ENCODE measurements around a stretch of chr21.

- PRO-cap: no peak
- RAMPAGE, long total RNA: no peak
These were observed 4203.1 kb upstream of the TPTE start for GRCh38 chr21:6318208-6318775.

DNA sequence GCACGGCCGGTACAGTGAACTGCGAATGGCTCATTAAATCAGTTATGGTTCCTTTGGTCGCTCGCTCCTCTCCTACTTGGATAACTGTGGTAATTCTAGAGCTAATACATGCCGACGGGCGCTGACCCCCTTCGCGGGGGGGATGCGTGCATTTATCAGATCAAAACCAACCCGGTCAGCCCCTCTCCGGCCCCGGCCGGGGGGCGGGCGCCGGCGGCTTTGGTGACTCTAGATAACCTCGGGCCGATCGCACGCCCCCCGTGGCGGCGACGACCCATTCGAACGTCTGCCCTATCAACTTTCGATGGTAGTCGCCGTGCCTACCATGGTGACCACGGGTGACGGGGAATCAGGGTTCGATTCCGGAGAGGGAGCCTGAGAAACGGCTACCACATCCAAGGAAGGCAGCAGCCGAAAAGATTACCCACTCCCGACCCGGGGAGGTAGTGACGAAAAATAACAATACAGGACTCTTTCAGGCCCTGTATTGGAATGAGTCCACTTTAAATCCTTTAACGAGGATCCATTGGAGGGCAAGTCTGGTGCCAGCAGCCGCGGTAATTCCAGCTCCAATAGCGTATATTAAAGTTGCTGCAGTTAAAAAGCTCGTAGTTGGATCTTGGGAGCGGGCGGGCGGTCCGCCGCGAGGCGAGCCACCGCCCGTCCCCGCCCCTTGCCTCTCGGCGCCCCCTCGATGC lies 2267.3 kb upstream of the TPTE start:
- PRO-cap: no peak
- RAMPAGE, long total RNA: no peak

DNA sequence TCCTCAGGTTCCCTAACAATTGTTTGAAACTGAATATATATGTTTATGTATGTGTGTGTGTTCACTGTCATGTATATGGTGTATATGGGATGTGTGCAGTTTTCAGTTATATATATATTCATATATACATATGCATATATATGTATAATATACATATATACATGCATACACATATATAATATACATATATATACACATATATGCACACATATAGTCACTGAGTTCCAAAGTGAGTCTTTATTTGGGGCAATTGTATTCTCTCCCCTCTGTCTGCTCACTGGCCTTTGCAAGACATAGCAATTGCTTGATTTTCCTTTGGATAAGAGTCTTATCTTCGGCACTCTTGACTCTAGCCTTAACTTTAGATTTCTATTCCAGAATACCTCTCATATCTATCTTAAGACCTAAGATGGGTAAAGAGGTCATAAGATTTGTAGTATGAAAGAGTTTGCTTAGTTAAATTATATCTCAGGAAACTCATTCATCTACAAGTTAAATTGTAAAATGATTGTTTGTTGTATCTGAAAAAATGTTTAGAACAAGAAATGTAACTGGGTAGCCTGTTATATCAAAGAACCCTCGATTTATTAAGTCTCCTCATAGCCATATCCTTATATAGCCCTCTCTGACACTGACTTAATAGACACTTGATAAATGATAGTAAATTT lies 1523.4 kb upstream of the TPTE start:
- PRO-cap: no peak
- RAMPAGE, long total RNA: no peak

DNA sequence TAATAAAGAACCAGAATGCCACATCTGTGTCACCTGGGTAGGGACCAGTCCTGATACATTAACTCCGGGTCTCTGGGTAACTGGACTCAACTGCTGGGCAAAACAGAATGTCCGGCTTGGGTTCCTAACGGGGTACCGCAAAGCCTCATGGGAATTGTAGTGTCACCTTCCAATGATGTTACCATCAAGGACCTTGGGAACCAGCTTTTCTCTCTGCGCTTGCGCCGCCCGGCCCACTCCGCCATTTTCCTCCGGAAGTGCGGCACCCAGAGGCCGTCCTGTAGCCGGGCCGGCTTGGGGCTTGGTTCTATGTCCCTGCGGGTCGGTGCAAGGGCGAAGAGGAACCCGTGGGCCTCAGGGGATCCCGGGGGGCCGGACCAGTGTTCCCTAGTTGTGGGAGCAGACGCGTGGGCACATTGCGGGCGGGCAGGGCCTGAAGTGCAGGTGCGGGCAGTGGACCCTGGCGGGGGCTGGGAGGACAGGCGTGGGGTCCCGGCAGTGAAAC lies 1196.6 kb upstream of the TPTE start:
- PRO-cap: no peak
- RAMPAGE, long total RNA: no peak

DNA sequence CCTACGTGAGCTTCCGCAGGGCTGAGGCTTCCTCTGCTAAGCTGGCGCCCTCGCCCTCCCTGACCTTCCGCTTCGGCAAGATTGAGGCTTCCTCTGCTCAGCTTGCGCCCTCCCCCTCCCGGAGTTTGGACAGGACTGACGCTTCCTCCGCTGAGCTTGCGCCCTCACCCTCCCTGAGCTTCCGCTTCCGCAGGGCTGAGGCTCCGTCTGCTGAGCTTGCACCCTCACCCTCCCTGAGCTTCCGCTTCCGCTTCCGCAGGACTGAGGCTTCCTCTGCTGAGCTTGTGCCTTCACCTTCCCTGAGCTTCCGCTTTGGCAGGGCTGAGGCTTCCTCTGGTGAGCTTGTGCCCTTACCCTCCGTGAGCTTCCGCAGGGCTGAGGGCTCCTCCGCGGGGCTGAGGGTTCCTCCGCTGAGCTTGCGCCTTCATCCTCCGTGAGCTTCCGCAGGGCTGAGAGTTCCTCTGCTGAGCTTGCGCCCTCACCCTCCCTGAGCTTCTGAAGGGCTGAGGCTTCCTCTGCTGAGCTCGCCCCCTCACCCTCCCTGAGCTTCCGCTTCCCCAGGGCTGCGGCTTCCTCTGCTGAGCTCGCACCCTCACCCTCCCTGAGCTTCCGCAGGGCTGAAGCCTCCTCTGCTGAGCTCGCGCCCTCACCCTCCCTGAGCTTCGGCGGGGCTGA lies 753.6 kb upstream of the TPTE start:
- PRO-cap: no peak
- RAMPAGE, long total RNA: no peak

DNA sequence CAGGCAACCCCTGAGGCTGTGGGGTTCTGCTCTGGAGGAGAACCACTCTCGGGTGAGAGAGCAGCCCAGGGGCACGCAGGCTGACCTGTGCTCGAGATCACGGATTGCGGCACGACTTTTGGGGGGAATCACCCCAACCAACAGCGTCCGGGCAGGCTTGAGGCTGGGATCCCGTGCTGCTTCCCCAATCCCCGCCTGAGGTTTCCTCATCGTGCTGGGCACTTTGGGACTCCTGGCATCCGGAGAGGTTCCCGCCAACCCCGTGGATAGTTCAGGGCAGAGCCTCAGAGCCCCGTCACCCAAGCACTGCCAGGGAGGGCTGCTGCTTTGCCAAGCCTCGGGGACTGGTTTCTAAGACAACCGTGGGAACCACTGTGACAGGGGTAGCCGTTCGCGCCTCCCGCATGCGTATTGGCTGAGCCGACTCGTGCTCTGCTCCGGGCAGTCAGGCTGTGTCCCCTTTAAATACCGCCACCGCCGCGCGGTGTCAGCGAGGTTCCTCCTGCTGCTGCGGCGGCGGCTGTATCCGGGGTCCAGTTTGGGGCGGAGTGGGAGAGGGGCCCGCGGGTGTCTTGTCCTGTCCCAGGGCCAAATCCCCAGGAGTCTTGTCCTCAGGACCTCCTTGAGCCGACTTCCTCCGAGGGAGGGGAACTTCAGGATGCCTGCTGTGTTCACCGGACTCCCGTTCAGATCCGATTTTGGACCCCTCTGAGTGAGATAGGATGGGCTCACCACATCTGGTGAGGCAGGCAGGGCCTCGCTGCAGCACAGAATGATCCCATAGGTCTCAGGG lies 682.1 kb upstream of the TPTE start:
- PRO-cap: no peak
- RAMPAGE, long total RNA: no peak

DNA sequence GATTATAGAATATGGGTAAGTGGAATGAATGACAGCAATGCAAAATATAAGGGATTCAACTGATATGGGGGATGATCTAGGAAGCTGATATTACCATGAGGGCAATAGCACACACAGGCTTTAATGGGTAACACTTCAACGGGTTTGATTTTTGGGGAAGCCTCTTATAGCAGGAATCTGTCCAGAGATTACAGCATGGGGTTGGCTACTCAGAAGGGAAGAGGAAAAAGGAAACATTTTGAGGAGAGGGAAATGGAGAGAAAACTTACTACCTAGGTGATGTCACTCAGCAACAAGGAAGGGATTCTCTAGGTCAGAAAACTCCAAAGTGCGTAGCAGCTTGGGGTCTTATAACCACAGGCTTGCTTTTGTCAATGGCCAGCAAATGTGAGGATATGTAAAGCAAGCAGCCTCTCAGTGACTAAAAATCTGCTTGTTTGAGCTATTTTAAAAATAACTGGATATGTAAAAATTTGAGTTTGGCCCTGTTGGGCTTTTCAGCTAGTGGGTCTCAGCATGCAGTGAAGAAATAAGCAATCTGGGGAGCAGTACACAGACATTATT lies 162.3 kb downstream of the LIPI start:
- PRO-cap: no peak
- RAMPAGE, long total RNA: start-site peak on the plus strand centred at position 122 of the sequence, 190 bp wide, 20 reads; start-site peak on the plus strand centred at position 387 of the sequence, 68 bp wide, 10 reads

DNA sequence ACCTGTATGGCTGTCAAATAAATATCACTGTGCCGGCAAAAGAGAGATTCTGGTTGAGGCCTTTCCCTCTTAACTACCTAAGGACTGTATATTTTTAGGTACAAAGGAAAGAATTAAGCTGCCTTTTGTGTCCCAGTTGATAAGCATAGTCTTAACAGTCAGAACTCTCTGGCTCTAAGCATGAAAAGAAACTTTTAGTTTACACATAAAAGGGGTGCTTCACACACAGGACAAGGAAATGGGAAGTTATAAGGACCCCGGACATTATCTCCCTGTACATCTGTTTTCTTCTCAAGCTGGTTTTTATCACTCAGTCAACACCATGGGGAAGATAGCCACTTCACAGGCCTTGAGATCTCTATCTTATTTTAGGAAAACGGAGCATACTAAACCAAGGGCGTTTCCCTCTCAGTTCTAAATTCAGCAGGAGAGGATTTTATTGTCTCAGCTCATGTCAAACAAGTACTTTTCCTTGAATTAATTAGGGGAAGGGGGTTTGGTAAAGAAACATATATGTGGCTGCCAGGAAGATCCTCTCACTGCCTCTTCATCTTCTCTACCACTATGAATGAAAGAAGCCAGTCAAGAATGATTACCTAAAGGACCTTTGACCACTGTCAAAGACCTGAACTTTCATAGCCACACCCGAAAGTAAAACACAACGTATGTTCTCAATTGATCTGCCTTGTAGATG lies 71.4 kb upstream of the HSPA13 start:
- PRO-cap: no peak
- RAMPAGE, long total RNA: no peak

DNA sequence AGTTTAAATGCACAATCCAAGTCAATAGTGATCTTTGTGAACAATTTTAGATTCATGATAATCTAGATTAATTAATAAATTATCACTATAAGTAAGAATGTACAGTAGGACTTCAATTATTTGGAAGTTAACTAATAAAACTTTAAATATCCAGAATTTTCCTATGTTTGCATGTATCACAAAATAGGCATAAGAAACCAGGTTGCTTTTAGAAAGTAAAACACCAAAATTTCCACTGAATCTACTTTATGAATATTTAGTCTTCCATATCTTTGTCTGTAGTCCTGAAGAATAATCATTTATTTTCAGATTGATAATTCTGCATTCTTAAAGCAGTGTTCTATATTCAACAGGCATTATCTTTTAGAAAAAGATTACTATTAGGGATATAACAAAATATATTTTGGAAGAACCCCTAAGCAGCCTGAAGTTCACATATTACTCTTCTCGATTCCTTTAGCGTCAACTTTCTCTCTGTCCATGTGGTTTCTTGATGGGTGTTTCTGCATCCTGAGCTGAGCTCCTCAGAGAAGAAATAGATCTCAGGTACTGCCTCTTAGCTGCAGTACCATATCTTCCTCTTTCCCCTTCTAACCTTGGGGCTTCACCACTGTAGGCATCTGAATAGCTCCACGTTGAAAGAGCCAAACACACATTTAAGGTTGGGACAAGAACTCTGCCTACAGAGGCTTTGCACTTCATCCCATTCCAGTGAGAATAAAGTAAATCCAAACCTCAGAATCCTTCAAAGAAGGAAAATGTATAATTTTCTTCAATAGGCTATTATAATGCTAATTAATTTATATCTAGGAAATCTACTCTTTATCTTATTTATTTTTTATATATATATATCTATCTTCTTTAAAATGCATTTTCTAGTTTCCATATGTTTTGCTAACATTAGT lies 59.4 kb downstream of the SAMSN1 start:
- PRO-cap: no peak
- RAMPAGE, long total RNA: no peak

GRCh38 chr21:15065531-15066205 lies 868 bp upstream of the NRIP1 start:
- PRO-cap: bidirectional peak, plus-strand start at chr21:15065865, minus-strand start at chr21:15065765
- RAMPAGE, long total RNA: no peak

DNA sequence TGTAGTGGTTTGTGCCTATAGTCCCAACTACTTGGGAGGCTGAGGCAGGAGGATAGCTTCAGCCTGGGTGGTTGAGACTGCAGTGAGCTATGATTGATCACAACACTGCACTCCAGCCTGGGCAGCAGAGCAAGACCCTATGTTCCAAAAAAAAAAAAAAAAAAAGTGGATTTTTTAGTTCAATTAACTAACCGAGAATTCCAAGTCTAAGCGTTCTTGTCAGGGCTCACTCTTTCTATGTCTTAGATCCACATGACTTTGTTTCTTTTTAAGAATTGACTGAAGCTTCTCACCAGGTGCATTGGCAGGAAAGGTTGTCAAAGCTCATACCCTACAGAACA lies 130.4 kb upstream of the NRIP1 start:
- PRO-cap: no peak
- RAMPAGE, long total RNA: no peak

- PRO-cap: no peak
- RAMPAGE, long total RNA: no peak
These were observed 177.1 kb upstream of the NRIP1 start for GRCh38 chr21:15241789-15242356.

- PRO-cap: no peak
- RAMPAGE, long total RNA: no peak
These were observed 225.8 kb upstream of the NRIP1 start for GRCh38 chr21:15290433-15291176.

- PRO-cap: no peak
- RAMPAGE, long total RNA: no peak
These were observed 285.5 kb upstream of the USP25 start for GRCh38 chr21:15444117-15444867.

GRCh38 chr21:15682000-15682799 lies 47.6 kb upstream of the USP25 start:
- PRO-cap: no peak
- RAMPAGE, long total RNA: no peak

DNA sequence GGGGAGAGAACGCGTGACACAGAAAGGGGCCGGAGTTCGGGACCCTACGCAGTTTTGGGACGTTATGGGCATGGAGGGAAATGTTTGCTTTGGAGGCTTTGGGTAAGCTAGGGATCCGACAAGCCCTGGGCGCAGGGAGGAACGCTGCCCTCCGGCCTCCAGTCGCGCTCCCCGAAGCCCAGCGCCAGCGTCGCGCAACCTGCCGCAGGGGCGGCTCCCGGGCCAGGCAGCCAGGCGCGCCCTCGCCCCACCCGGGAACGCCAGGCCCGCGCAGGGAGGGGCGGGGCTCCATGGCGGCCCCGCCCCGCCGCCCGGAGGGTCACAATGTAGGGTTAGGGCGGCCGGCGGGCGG lies 268 bp upstream of the USP25 start:
- PRO-cap: bidirectional peak, plus-strand start outside the sequence, minus-strand start at position 173 of the sequence
- RAMPAGE, long total RNA: no peak

GRCh38 chr21:15777615-15778151 lies 47.9 kb downstream of the USP25 start:
- PRO-cap: no peak
- RAMPAGE, long total RNA: no peak

- PRO-cap: no peak
- RAMPAGE, long total RNA: no peak
These were observed 52.6 kb downstream of the USP25 start for GRCh38 chr21:15781935-15783235.

DNA sequence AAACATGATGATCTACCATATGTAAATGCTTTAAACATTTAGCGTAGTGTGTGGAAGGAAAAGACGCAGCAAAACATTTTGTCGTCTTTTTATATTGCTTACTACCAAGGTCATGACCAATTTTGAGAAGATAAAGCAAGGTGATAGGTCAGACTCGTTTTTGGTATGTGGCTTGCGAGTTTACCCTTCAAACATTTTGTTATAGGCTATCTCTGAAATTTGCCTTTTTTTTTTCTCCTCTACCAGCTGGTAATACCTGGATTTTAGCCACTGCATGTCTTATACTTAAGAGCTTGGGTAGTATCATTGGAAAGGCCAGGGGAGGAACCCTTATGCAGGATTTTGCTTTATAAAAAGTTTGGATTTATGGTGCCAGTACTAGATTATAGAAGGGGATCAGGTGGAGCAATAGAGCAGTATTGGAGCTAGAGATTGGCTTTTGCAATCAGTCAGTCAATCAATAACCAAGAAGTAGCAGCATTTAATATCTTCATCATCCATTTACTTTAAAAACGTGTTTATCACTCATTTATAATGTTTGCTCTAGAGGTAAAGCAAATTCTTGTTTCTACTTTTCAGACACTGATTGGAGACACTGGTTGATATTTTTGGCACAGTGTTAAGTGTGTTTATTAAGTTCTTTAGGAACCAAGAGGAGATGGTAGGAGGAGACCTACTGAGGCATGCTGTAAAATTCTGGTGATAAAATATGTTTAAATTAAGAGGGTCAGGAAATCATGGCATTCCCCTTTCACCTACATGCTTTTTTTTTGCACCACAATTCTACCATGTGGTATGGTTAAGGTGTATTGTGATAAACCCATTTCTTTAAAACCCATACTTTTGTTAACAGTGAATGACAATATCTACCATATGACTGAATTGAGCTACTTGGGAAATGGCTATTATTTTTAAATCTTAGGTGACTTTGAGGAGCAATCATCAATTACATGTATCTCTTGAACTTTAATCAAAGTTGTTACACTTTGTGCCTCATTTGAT lies 58.5 kb downstream of the USP25 start:
- PRO-cap: no peak
- RAMPAGE, long total RNA: start-site peak on the plus strand centred at position 199 of the sequence, 33 bp wide, 22 reads

- PRO-cap: no peak
- RAMPAGE, long total RNA: start-site peak on the plus strand at chr21:16011893-16012099, 5 reads
These were observed 281.9 kb downstream of the USP25 start for GRCh38 chr21:16011479-16012229.

Data from vagina (tissue), 1 donor.